Bronchus (tissue), 1 donor: ENCODE measurements around a stretch of chr18.

GRCh38 chr18:48727502-48728197, 188.8 kb downstream of the CTIF start:
- PRO-cap: no peak

- PRO-cap: no peak
Measured at GRCh38 chr18:48757614-48758497, 192.9 kb downstream of the SMAD7 start.

DNA sequence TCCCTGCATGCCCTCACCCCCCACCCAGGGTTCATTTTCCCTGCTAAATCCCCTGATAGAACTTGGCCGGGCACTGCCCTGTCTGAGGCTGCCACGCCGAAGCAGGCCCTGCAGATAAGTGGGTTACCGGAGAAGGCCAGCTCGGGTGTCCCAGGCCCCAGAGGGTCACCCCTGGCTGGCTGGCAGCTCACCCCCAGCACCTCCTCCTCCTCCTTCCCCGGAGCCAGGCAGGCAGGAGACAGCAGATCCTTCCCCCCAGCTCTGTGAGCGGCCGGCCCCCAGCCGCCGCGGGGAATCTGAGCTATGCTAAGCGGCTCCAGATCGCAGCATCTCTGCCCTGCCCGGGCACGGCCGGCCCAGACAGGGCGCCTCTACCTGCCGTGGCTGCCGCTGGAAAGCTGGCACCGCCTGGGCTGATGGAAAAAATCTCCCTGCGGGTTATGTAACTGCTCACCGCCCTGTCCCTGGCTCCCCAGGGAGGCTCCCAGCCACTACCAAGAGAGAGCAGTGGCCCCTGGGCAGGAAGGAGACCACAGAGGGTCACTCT, 179.2 kb downstream of the SMAD7 start:
- PRO-cap: no peak

DNA sequence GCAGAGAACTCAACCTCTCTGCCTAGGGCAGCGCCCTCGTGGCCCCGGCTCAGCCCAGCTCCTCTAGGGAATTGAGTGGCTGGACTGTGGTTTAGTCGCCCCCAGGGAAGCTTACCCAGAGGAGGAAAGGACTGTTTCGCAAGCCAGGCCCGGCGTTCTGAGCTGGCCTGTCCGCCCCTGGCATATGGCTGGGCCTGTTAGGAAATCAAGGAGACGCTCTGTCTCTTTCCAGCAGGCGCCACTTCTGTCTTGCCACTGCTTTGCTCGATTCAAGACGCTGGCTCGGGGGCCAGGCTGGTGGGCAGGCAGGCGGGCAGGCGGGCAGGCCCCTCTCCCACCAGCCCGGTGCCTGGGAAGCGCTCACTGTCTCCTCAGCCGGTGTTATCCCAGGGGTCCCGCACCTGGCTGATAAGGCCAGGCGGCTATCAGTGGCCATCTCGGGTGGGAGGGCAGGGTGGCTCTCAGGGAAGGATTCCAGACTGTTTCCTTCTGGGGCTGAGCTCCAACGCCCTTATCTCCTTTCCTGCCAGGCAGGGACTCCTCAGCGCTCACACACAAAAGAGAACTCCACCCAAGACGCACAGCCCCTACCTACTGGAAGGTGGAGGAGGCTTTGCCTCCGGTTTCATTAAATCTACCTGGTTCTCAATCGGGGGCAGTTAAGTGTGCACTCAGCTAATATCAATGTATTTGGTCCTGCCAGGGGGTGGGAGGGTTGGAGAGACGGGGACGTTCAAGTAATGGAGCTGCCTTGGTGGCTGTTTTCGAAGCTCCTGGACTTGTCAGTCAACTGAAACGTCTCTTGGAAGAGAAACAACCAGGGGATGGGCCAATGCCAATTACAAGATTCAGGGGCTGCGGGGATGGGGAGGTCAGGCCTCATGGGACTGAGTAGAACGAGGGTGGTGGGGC, 109.1 kb downstream of the SMAD7 start:
- PRO-cap: no peak

DNA sequence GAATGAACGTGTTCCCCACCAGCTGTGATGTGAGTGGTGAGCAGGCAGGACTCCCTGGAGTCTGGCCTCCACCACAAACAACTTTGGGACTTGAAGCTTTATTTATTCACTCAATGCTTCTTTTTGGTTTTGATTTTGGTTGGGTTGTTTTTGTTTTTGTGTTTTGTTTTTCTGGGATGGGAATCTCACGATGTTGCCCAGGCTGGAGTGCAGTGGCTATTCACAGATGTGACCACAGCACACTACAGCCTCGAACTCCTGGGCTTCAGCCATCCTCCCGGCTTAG, 71.0 kb downstream of the SMAD7 start:
- PRO-cap: no peak

GRCh38 chr18:48920838-48921596, 29.7 kb downstream of the SMAD7 start:
- PRO-cap: no peak

DNA sequence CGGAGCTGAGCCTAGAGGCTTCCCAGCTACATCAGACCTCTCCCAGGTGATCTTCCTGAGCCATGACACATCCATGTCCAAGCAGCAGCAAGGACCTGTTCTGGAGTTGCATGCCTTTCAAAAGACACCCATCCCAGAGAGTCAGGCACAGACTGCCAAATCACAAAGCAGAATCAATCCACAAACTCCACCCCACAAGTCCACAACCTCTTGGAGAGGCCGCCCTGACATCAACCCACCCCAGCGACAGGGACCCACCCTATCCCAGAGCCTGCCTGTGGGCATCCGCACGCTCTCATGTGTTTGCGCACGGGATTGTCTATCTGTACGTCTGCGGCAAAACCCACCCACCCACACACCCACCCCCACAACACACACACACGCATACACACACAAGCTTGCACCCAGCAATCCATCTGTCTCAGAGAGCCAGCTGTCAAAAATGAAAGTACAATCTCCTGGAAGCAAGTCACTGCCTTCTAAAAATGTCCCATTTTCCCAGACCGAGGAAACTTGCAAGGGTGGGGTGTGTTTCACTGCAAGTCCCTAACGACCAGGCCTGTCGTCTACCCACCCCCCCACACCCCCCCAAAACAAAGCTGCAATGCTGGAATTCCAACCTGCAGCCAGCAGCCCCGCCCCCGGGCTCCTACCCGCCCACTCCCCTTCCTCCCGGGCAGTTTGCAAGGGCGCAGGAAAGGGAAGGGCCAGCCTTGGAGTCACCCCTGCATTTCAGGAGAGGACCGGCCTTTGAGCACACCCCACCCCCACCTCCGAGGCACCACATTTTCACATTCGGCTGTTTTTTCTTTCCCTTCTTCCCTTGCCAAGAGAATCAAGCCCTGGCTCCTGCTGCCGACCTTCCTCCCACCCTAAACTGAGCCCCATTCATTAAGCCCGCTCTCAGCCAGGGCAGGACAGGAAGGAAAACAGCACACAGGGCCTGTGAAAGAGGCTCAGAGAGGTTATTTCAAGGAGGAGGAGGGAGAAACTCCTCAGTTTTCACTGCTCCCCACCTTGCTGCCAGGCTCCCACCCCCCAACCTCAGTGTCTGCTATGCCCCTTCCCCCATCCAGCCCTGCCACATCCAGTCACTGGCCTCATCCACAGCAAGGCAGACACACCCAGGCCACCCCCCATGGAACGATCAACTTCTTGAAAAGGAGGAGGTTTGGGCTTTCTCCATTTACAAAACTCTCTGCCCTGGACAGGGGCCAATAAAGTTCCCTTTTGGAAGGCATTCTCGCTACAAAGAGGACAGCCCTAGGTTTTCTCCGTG, 11.5 kb downstream of the SMAD7 start:
- PRO-cap: no peak

DNA sequence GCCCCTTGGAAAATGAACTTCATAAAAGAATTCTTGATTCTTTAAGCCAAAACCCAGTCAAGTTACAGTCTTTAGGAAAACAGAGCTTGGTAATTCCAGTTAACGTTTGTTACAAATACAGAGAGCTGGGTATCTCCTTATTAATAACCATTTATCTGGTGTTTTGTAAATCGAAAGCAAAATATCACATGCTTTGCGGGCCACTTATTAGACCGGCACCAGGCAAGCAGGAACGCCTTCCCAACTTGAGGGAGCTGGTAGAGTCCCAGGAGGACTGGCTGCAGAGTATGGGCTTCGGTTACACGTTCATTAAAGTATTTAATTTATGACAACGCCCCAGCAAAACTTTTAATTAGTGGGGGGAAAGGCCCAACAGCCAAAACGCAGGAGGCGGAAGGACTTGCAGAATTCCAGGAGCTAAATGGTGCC, 3.7 kb downstream of the SMAD7 start:
- PRO-cap: unidirectional peak, plus-strand start at position 235 of the sequence

DNA sequence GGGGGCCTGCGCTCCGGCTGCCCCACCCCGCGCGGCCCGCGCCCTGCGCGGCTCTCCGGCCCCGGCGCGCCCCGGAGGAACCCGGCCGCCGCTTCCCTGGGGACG, 259 bp downstream of the SMAD7 start:
- PRO-cap: bidirectional peak, plus-strand start outside the sequence, minus-strand start at position 55 of the sequence

DNA sequence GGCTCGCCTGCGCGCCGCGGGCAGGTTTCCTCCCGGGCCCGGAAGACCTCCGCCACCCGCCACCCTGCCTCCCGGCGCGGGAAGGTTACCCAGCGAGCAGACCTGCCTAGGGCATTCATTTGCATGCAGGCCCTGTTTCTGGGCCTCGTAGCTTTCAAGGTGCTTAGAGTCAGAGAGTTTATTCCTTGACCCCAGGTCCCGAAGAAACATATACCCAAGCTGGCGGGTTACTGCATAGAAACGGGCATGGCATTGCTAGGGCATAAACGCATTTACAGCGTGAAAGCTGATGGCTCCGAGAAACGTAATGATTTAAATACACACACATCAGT, 2.1 kb upstream of the SMAD7 start:
- PRO-cap: bidirectional peak, plus-strand start at position 114 of the sequence, minus-strand start at position 78 of the sequence

- PRO-cap: bidirectional peak, plus-strand start at chr18:49021725, minus-strand start at chr18:49021532
Measured at GRCh38 chr18:49021327-49022034, 70.7 kb upstream of the SMAD7 start.

DNA sequence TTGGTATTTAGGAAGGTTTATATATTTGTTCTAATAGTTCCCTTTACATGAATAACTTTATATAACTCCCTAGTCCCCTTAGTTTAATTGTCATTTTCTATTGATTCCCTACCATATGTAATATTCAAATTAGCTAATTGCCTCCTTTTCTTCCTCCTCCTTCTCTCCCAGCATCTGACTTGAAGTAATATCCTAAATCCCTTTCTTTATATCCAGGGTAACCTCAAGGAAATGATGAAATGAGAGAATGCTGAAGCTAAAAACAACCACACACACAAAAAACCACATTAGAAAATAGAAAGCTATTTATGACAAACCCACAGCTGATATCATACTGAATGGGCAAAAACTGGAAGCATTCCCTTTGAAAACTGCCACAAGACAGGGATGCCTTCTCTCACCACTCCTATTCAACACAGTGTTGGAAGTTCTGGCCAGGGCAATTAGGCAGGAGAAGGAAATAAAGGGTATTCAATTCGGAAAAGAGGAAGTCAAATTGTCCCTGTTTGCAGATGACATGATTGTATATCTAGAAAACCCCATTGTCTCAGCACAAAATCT, 195.2 kb upstream of the SMAD7 start:
- PRO-cap: no peak

DNA sequence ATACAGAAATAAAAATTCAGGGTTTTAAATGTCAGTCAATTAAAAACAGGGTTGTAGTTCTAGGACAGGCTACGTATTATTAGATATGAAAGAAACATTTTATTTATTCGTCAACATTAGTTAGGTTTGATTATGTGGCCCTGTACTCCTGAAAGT, 272 bp upstream of the RPL17 start:
- PRO-cap: no peak

DNA sequence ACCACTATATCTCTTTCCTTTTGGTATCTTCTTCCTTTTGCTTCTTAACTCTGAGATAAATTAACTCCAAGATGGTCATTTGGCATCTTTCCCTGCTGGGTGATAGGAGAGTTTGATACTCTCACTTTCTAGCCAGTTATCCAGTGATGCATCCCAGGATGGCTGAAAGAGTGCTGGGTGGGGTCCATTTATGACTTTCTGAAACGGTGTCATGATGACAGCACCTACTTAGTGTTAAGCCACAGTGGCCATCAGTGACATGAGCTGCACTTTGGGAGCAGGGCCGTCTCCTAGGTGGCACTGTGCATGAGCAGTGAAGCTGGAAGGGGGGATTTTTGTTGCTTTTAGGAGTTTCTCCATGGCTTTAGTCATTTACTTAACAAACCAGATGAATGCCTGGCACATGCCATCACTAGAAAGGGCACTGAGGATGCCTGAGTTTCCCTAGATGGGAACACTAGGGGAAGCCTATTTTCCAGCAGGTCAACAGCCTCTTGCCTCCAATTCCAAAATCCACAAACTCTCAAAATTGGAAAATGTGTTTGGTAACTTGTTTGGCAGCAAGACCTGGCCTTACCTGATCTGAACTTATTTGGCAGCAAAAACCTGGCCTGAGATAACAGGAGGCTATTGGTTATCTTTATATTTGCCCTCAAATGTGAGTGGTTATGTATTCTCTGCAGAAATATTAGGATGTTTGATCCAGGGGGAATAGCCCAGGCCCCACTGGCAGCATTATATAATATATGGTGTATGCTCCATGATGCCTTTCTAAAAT, 2.5 kb downstream of the LIPG start:
- PRO-cap: no peak

DNA sequence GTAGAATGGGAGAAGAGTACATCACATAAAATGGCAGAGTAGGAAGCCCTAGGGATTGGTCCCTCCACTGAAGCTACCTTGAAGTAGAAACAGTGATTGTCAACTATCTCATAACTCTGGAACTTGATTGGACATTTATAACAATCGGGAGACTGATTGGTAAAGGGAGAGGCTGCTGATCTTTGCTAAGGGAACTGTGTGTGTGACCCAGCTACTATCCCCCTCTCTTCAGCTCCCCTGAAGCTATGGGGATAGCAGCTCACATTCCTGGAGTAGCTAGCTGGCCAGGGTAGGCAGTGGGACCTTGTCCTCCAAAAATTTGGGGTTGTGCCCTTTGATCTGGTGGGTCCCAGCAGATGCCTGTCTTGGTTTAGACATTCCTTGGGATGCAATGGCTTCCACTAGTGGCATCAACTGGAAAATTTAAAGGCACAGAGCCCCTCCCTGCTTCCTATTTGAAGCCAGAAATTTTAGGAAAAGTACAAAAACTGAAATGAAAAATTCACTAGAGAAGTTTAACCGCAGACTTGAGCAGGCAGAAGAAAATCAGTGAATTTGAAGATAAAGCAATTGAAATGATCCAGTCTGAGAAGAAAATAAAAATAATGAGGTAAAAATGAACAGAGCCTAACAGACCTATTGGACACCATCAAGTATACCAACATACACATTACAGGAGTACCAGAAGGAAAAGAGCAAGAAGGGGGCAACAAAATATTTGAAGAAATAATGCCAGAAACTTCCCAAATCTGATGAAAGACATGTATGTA, 13.9 kb upstream of the ACAA2 start:
- PRO-cap: no peak

DNA sequence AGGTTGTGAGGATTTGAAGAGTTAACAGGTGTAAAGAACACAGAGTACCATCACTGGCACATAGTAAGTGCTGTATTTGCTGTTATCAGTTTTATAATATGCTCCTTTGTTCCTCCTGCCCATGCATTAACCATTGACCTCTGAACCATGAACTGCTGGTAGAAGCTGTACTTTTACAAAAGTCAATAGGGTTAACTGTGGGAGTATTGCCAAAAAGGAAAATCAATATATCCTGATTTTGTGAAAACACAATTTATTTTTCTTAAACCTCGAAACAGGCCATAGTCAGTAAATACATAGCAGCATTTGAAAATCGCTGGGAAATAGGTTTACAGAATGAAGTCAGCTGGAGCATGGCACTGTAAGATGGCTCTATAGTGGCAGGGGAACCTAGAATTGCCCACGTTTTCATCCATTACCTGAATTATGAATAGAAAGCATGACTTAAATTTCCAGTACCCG, 18.9 kb upstream of the ACAA2 start:
- PRO-cap: no peak

DNA sequence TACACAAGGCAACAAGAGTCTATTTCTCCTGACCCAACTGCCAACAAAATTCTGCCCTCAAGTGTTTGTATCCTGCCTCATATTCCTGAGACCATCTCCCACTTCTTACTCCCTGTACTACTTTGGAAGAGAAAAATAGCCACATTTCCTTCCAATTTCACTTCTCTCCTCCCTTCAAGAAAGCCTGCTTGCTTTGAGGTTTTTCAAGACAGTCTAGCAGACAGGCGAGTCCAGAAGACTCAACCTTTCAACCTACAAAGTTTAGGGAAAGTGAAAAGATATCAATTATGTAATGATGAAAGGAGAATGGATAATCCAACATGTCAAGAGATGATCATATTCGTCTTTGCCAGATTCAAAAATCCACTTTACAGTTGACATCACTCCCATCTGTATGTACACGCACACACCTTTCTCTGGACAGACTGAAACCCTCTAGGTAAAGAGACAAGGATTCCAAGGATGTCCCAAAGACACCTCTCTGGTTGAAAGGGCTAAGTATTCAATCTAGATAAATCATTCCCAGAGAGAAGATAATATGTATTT, 59.8 kb downstream of the MYO5B start:
- PRO-cap: no peak

GRCh38 chr18:50267948-50268966, 2.0 kb upstream of the CFAP53 start:
- PRO-cap: unidirectional peak, plus-strand start at chr18:50268120; unidirectional peak, plus-strand start at chr18:50268156

DNA sequence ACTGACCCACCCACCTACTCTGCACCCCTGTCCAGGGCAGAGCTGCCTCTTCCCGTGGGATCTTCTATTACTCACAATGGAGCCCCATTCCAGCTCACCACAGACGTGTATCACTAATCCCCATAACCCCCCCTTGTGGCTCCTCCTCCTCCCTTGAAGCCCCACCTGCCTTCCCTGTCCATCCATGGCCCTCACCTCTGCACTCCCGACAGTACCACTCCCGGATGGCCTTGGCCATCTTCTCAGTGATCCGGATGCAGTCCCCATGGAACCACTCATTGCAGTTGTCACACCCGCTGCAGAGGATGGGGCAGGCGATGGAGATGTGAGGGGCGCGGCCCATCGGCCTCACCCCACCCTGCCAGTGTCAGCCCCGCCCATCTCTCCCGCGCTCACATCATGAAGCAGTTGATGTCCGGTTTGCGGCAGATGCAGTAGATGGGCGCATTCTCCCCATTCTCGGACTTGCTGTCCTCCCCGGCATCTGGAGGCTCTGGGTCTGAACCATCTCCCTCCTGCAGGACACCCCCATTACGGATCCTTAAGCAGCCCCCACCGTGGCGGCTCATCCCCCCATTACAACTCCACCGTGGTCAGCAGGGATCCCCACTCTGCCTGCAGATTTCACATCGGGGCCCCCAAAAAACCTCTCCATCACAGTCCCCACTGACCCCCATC, 1.0 kb downstream of the CXXC1 start:
- PRO-cap: no peak

- PRO-cap: no peak
Measured at GRCh38 chr18:50401966-50402524, 27.2 kb downstream of the SKA1 start.